Neuron (in vitro differentiated cells): Measurements from ENCODE around the genes DIPK2B, CDK16, ZNF157 and ZNF41.

- PRO-cap: no peak
Measured at GRCh38 chrX:44915242-44915698, 42.3 kb downstream of the KDM6A start.

- PRO-cap: no peak
Measured at GRCh38 chrX:44950573-44951925, 78.1 kb downstream of the KDM6A start.

DNA sequence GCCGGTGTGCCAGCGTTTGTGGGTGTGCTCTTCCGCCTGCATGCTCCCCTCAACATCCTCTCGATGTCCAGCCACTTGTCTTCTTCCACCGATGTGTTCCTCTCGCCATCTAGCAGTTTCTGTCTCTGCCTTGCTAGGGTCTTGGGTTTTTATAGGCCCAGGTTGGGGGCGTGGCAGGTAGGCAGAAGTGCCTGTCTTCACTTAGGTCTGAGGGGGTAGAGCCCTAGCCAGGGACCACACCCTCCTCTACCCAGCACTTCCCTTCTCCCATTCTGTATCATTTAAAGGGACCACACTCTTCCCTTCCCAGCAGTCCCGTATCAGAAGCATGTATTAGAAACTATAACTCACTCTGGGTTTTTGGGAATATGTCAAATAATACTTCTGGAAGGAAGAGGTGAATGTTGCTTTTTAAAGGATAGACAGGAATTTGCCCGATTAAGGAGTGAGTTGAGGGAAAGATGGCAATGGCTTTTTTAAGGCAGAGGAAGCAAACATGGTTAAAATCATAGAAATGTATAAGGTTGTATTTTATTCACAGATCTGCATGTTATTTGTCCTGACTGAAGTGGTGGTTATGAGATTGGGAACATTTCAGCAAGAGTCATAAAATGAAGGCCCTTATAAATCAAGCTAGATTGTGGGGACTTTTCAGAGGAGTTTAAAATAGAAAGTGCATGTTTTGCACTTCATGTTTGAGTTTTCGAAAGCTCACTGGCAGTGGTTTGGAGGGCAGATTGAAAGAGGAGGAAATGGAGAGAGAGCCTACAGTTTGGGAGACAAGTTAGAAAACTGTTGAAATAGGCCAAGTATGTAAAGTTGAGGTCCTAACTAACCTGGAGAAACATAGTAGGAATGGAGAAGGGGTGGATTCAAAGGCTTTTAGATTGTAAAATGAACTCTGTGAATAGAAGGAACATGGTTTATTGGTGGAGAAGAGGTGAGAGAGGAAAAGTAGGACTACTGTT lies 124.7 kb downstream of the KDM6A start:
- PRO-cap: no peak

- PRO-cap: no peak
Measured at GRCh38 chrX:45017636-45018230, 144.7 kb downstream of the KDM6A start.

GRCh38 chrX:45200560-45201467 lies at the start of gene DIPK2B:
TSS of gene DIPK2B (minus strand) at chrX:45200876.
- PRO-cap: no peak

DNA sequence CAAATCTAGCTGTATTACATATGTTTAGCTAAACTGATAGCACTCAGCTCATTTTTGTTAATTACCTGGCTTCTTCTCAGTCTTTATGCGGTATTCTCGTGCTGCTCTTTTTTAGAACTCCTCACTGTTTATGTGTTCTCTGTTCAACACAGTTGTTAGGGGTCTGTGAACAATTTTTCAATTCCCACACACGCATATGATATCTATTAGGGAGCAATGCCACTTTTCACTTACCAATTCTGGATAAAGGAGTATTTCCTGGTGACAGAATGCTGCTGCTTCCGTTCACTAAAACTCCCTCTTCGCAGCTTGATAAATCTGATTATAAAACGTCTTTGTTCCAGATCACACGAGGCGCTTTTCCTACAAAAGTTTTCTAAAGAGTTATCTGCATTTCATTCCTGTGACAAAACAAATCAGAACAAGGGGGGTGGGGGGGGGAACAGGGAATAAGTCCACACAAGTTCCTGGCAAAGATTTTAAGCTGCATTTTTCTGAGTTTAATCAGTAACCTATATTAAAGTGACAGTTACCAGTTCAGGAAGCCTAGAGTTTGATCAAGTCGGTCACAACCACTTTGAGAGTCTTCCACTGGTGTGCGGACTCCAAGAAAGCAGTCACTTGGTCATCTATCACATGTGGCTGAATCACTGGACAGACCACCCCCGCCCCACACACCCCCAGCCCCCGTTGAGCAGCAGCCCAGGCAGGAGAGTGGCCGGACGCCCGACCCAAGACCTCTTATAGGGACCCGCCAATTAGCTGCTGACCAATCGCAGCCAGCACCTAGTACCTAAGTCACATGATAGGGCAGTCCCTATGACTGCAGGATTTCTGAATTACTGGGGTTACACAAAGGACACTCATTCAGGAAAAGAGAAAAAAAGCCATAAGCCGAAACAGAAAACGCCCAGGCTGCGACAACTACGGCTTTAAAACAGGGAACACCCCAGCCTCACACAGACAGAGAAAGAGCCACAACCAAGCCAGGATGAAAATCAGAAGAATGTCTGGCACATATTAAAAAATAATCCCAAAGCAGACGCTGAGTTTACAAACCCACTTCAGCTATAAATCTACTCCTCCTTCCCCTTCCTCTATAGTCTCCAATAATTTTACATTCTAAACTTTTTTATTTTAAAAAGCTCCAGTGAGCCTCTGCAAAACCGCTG lies 569.3 kb upstream of the DIPK2B start:
- PRO-cap: no peak

- PRO-cap: no peak
Measured at GRCh38 chrX:45803316-45803949, 602.8 kb upstream of the DIPK2B start.

GRCh38 chrX:46575848-46576874 lies 2.6 kb downstream of the CHST7 start:
- PRO-cap: no peak

DNA sequence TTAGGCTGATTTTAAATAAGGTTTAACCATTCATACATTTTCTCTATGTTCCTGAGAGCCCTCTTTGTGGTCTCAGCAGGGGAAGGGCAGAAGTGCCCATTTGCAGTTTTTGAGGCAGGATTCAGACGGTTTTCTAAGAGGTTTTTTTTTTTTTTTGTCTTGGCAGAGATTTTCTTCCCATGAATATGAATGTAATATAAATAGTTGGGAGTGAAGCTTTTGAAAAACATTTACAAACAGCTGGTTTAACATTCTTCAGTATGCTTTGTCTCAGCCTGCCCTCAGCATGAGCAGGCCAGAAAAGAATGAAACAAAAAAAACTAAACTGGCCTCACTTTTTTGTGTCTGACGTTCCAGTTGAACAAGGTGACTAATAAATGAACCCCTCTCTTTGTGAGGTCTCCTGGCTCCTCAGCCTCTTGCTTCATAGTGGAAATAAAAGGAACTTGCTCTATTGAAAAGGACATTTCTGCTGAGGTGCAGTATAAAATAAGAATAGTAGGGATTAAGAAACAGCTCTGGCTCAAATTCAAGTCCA lies 9.3 kb downstream of the CHST7 start:
- PRO-cap: no peak

DNA sequence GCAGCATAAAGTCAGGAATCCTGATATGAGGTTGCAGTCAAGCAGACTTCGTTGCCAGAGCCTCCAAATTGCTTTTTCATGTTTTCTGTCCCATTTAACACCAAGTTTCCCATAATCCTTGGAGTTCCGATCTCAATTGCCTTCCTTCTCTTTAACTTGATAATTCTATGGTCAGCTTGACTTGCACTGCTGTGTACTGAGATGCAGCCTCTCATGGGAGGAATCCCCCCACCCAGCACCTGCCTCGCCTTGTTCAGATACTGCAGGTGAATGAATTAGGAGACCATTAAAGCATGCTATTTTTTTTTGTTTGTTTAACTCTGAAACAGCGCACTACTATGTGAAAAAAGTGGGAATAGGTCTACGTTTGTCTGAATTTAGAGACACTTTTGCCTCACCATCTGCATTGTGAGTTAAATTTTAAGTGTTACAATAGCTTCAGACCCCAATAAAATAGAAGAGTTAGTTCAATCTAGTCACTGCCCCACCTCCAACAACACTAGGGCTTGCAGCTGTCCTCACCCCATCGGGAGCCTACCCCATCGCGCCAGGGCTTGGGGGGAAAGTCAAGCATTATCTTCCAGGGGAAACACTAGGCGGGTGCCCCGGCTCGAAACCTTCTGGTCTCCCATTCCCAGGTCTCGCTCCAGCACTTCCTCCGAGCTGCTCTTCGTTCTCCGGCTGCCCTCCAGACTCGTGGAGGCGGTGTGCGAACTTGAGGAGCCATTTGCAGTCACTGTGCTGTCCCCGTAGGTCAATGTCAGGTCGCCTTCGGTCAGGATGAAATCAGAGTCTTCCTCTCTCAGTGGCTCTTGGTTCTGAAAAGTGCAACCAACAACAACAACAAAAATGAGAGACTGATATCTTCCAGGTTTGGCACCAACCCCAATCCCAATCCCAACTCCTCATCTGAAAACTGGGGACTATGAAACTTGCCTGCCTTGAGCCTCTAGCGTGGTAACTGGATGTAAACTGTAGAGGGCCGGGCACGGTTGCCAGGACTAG lies 33.1 kb downstream of the CHST7 start:
- PRO-cap: no peak

GRCh38 chrX:46965246-46965833 lies 53.1 kb downstream of the JADE3 start:
- PRO-cap: no peak

- PRO-cap: no peak
Measured at GRCh38 chrX:47192890-47193198, 785 bp upstream of the UBA1 start.

DNA sequence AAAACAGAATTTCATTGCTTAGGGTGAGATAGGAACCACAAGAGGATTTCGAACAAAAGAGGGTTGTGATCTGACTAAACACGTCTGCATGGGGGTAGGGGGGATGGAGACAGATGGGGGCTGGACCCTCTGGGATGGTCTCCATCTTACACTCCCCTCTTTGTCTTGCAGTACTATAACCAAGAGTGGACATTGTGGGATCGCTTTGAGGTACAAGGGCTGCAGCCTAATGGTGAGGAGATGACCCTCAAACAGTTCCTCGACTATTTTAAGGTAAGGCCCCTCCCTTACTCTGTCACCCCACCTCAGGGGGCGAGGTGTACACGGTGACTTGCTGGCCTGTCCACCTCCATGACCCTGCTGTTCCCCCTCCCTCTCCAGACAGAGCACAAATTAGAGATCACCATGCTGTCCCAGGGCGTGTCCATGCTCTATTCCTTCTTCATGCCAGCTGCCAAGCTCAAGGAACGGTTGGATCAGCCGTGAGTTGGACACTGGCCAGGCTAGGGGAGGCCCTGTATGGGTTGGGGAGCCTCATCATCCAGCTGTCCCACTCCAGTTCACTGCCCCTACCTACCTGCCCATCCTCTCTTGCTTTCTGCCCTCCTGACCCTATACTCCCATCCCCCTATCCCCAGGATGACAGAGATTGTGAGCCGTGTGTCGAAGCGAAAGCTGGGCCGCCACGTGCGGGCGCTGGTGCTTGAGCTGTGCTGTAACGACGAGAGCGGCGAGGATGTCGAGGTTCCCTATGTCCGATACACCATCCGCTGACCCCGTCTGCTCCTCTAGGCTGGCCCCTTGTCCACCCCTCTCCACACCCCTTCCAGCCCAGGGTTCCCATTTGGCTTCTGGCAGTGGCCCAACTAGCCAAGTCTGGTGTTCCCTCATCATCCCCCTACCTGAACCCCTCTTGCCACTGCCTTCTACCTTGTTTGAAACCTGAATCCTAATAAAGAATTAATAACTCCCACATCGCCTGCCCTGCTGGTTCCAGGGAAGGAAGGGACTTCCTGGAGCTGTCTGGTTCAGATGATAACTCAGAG lies 4.0 kb upstream of the CDK16 start:
- PRO-cap: no peak

DNA sequence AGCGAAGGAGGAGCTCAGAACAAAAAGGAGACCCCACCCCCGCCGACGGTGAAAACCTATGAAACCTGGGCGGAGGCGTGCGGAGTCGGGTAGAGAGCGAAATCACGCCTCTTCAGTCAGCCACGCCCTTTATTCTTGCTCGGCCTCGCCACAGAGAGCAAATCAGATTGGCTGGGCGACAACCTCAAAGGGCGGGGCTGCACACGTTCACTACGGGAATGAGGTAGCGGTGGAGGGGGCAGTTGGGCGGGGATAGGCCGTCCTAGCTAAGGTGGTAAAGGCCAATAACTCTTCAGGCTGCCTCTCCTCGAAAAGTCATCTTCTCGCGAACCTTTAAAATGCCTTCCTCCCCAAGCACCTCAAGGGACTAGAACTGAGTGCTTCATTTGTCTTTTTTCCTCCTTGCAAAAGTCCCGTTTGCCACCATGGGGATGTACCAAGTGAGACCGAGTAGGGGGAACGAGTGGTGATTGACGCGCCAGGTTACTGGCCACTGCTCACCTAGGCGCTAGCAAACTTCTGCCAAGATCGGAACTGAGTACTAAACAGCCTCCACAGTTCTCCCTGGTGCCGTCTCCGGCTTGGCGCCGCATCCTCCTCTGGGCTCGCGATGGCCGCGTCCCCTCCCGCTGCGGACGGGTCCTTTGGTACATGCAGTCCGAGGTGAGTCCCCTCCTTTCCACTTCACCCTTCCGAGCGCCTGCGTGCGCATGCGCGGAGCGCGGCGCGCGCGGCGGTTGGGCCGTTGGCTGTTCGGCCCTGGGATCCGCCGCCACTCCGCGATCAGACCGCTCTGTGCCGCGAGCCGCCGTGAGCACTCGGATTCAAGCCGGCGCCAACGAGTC lies at the start of gene CDK16:
Gene CDK16, plus strand, starts transcription at position 680 of the 845 bp plus-strand sequence.
- PRO-cap: bidirectional peak, plus-strand start at position 210 of the sequence, minus-strand start outside the sequence; bidirectional peak, plus-strand start at position 775 of the sequence, minus-strand start at position 625 of the sequence

DNA sequence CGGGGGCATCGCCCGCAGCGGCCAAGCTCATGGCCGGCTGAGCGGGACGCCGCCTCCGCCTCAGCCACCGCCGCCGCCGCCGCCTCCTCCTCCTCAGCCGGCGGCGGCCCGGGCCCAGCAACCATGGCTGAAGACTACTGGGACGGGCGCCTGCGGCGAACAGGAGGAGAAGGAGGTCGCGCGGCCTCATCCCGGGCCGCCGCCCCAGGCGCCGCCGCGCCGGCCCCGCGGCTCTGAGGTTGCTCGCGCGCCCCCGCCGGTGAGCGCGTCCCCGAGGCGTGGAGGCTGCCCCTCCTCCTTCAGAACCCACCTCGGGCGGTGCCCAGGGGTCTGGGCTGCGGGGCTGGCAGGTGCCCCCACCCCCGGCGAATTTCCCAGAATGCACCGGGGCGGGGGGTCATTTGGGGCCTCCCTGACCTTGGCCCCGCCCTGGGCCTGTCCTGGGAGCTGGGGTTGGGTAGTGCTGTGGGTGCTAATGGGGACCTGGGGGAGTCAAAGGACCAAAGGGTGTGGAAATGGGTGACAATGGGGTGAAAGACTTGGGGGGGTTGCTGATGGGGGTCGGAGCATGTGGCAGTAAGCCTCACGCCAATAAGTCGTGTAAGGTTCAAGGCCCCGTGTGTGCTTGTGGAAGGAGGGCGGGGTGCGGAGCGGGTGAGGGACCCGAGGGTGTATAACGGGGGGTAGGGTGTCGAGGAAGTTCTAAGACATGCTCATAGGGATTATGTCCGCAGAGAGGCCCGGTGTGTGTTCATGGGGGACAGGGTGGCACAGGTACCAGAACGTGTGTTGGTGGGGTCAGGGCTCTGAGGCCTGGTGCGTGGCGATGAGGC lies 582 bp downstream of the CDK16 start:
- PRO-cap: bidirectional peak, plus-strand start at position 309 of the sequence, minus-strand start at position 235 of the sequence

GRCh38 chrX:47228838-47229803 lies 3.7 kb upstream of the USP11 start:
- PRO-cap: no peak

- PRO-cap: no peak
Measured at GRCh38 chrX:47370154-47370657, at the start of gene ZNF157. TSS of gene ZNF157 (plus strand) at chrX:47370578.

DNA sequence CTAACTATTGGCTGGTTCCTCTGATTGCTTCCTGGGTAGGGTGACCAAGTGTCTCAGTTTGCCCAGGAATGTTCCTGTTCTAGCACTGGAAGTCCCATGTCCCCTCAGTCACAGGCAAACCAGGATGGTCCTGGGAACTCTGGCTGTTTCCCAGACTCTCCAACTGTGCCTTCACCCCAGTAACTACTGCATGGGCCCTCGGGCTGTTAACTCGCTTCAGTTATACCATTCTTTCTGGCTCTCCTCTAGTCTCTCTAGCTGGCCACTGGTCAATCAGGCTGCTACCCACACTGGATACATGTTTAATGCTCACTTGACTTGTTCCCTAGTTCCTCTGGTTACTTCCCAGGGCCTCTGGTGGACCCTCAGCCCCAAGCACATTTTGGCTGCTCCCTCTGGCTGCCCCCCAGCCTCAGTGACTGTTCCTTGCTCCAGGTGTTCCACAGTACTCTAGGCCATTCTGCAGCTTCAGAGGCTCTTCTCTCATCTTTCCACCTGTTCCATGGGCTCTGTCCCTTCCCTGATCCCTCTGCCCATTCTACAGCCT lies 19.6 kb downstream of the ZNF41 start:
- PRO-cap: no peak

- PRO-cap: bidirectional peak, plus-strand start at chrX:47482854, minus-strand start at chrX:47482927; bidirectional peak, plus-strand start at chrX:47483116, minus-strand start at chrX:47483179
Measured at GRCh38 chrX:47482377-47483444, at the start of gene ZNF41. TSS of gene ZNF41 (minus strand) at chrX:47483222.

DNA sequence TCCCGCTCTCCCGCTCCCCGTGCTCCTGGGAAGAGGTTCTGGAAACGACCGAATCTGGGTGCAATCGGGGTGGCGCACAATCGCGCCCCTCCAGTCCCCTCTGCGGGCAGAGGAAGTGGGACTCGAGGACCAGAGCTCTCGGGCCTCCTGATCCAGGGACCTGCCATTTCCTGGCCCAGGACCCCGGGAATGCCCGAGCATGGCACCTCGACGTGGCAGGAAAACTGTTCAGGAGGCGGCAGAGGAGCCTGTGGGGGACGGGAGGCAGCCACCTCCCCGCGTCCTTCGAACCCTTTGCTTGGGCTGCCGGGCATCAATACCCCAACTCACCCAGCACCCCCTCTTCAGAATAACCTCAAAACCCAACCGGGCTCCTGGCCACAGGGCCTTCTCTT lies 37.1 kb upstream of the ARAF start:
- PRO-cap: no peak